Smooth muscle cell (in vitro differentiated cells): ENCODE measurements around a stretch of chr7.

DNA sequence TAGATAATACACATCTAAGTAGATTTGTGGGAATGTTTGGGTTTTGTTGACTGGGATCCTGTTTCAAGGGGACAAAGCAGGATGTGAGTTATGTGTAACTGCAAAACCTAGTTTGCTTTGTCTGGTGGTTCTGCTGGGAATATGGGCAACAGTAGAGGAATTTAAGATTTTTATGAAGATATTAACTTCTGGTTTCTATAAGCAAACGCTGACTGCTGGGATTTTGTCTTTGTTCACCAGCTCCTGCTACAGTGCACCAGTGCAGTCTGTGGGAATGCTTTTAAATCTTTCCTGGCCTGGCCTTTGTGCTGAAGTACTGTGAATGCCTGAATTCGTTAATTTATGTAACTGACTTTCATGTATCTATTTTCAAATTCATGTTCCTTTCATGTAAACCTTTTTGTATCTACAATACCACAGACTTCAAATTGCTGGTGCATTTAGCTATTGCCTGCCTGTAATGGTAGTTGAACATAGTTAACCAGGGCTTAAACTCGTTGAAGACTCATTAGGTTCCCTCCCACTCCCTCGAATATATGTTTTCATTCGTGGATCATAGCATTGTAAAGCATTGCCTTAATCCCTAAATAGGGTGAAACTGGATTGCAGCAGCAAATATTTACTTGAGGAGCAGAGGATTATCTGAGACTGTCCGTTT, 1.5 kb downstream of the KLHL7 start:
- RAMPAGE, long total RNA: no peak

DNA sequence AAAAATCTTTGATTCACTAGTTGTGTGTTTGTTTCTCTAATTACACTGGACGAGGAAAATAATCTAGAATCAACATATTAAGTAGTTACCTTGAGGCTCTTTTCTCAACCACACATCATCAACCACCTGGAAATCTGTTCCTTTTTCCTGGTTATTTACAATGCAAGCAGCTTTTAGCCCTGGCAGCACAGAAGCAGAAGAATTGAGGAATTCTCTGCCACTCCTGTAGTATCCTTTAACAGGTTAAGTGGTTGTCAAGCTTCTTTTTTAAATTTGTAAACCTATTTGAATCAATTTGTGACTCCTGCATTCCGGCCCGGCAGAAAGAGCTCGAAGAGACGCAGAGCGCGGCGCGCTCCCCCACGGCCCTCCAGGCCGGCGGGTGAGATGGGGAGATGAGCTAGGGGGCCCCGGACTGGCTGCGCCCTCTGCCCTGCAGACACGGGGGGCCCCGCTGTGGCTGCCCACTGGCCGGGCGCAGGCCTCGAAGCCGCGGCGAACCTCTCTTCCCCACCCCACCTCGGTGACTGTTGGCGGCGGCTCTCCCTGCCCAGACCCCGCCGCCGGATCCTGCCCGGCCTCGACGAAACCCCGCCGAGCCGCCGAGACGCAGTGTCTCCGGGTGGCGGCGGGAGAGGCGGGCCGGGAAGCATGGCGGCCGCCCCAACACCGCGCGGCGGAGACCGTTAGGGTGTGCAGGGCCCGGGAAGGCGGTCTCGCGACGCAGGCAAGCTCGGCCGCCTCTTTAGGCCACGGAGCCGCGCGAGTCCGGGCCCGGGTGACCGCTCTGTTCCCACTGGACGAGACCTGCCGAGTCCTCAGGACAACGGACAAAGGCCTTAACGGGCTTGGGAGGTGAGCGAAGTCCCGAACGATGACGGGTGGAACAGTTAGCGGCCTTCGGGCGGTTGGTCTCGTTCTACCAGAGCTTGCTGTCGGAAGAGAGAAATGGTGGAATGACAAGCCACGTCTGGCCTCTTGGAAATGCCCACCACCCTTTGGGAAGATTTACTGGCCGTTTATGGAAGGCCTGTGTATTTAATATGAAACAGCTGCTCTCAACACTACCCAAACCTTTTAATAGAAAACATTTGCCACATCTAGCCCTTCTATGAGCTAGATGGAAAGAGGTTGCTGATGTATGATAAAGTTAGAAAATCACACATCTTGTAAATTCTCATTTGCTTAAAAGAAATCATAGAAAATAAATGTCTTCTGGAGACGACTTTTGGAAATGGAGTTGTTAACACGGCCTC, 24.2 kb downstream of the NUP42 start:
- RAMPAGE, long total RNA: no peak

GRCh38 chr7:23213689-23214242, 31.9 kb downstream of the NUP42 start:
- RAMPAGE, long total RNA: no peak

GRCh38 chr7:23247095-23247540, 543 bp downstream of the GPNMB start:
- RAMPAGE, long total RNA: no peak

- RAMPAGE, long total RNA: no peak
These were observed 13.8 kb downstream of the GPNMB start for GRCh38 chr7:23260359-23260873.

DNA sequence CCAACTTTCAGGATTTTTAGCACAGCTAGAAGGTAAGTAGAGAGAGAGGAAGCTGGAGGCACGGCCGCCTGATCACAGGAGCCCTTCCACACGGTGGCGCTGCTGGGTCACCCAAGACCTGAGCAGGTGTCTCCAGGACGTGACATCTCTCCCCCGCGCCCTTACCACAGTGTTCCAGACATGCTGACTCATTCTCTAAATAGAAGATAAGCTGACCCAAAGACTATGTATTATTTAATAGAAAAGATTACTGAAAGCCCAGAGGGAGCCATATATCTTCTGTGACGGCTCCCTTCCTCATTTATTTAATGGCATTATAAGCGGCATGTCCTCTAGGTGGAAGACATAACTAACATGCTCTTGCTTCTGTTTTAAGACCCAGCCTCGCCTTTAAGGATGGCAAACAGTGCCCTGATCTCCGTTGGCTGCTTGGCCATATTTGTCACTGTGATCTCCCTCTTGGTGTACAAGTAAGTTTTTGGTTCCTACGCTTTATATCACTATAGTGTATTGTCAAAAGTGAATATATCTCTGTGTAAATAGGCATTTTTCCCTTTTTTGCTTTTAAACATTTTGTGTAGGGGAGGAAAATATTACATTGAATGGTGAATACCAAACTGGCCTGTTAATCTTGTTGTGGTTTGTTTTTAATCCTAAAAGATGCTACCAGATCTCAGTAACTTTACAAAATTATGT, 25.8 kb upstream of the MALSU1 start:
- RAMPAGE, long total RNA: no peak

- RAMPAGE, long total RNA: no peak
These were observed 1.1 kb downstream of the IGF2BP3 start for GRCh38 chr7:23469178-23469686.

- RAMPAGE, long total RNA: no peak
These were observed 20.6 kb upstream of the IGF2BP3 start for GRCh38 chr7:23490734-23491361.

GRCh38 chr7:24477768-24478274, 95.4 kb upstream of the PALS2 start:
- RAMPAGE, long total RNA: no peak

- RAMPAGE, long total RNA: no peak
These were observed 447 bp upstream of the PALS2 start for GRCh38 chr7:24572937-24573073.

- RAMPAGE, long total RNA: no peak
These were observed 16.4 kb downstream of the GSDME start for GRCh38 chr7:24740916-24741193.

GRCh38 chr7:24786355-24786721, 29.1 kb upstream of the GSDME start:
- RAMPAGE, long total RNA: no peak

DNA sequence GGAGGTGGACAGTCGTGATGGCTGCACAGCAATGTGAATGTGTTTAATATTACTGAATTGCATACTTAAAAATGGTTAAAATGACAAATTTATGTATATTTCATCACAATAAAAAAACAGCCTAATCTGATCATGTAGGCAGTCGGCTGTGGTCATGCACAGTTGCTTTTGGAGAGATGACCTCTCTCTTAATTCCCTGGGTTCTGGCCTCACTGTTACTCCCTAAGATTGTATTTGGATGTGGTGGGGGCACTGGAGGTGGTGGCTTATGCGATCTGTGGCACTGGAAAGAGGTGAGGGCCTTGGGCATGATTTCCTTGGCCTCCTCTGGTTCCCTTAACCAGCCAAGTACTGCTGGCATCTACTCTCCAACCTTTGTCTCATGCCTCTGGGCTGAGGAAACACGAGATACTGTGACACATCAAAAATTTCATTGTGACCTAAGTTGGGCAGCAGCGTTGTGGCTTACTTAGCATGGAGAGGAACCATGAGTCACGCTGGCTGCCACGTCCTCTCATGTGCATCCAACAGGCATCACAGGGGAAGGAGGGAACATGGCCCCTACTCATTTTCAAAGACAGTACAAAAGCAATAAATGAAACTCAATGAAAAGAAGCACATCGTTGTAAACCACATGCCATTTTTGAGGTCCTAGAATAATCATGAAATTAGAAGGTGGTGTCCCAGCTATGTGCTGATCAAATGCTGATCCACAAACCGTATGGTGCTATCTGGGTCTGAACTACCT, 29.6 kb upstream of the GSDME start:
- RAMPAGE, long total RNA: no peak

- RAMPAGE, long total RNA: no peak
These were observed 72.4 kb downstream of the OSBPL3 start for GRCh38 chr7:24907445-24908042.

DNA sequence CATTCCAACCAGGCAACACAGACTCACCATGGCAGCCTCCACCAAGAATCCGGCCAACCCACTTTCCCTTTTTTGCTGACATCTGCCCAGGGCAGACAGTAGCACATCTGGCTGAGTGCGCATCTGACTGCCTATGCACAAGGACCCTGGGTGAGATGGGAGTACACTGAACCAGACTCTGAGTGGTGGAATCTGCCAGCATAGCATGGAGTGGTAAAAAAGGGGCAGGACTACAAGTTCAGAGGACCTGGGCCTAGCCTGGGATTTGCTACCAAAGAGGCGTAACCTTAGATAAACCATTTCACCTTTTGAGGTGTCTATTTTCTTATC, 16.6 kb downstream of the OSBPL3 start:
- RAMPAGE, long total RNA: no peak

DNA sequence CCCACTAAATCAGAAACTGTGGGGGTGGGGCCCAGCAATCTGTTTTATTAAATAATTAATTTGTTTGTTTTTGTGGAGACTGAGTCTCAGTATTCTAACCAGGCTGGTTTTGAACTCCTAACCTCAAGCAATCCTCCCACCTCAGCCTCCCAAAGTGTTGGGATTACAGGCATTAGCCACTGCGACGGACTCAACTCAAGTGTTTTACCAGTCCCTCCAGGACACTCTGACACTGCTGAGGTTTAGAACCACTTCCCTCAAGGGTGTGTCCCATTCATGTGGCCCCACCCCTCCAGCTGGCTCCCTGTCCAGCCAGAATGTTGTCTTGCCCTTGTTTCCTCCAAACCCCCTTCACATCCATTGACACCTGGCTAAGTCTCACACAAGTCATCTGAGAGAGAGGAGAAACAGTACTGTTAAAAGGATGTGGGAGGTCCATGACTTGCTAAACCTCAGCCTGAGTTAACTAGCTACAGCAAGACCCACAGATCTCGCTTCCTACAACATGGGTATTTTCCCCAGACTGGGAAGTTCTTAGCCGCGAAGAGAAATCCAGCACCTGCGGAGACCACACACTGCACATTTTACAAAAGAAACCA, 14.2 kb downstream of the OSBPL3 start:
- RAMPAGE, long total RNA: no peak

- RAMPAGE, long total RNA: start-site peak on the minus strand at chr7:24971327-24971444, 7 and 9 reads in 2 replicates
These were observed 8.7 kb downstream of the OSBPL3 start for GRCh38 chr7:24971258-24971777.

DNA sequence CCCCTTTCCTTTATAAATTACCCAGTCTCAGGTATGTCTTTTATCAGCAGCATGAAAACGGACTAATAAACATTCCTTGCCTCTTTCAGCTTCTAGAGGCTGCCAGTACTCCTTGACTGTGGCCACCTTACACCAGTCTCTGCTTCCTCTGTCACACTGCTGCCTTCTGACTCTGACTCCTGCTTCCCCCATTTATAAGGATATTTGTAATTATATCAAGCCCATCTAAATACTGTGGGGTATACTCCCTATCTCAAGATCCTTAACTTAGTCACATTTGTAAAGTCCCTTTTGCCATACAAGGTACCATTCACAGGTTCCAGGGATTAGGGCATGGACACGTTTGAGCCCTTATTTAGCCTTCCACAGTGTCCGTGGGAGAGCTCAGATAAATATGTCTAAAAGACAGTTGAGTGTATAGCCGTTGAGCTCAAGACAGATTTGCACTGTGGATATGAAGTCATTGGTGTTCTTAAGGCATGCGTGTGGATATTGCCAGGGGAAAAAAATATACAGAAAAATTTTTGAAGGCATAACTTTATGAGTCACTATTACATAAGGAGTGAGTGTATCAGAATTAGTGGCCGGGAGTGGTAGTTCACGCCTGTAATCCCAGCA, 12.8 kb downstream of the CYCS start:
- RAMPAGE, long total RNA: no peak

DNA sequence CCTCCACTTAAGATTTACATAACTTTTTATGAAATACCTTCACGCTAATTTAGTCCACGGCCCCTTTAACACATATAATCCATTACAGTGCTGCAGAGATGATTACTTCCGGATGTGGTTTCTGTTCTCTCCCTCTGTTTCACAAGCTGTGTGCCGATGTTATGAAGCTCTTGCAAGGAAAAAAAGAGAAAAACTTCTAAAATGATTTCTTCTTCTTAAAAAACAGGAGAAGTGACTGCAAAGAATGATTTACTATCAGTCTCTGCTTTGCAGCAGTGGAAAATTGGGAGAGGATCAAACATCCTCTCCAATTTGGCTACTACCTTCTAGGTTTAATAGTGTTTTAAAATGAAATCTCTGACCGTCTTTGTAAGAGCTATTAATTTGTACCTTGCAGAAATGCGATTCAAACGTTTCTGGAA, 32.9 kb upstream of the NPVF start:
- RAMPAGE, long total RNA: no peak

- RAMPAGE, long total RNA: no peak
These were observed 451.9 kb upstream of the NFE2L3 start for GRCh38 chr7:25700206-25700405.